Thyroid gland (tissue), 7 donors: ENCODE data around the genes LEKR1 and SMC4.

DNA sequence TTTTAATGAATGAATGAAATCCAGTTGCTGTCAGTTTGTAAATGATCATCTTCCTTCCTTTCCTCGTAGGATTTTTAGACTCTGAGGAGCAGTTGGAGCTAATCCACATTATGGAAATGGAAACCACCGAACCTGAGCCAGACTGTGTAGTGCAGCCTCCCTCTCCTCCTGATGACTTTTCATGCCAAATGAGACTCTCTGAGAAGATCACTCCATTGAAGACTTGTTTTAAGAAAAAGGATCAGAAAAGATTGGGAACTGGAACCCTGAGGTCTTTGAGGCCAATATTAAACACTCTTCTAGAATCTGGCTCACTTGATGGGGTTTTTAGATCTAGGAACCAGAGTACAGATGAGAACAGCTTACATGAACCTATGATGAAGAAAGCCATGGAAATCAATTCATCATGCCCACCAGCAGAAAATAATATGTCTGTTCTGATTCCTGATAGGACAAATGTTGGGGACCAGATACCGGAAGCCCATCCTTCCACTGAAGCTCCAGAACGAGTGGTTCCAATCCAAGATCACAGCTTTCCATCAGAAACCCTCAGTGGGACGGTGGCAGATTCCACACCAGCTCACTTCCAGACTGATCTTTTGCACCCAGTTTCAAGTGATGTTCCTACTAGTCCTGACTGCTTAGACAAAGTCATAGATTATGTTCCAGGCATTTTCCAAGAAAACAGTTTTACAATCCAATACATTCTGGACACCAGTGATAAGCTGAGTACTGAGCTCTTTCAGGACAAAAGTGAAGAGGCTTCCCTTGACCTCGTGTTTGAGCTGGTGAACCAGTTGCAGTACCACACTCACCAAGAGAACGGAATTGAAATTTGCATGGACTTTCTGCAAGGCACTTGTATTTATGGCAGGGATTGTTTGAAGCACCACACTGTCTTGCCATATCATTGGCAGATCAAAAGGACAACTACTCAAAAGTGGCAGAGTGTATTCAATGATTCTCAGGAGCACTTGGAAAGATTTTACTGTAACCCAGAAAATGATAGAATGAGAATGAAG, 3.5 kb downstream of the TIPARP start:
- PRO-cap, 2 experiments = no peak in any of the 2 experiments
- RAMPAGE, long total RNA, 5 experiments = no peak in any of the 5 experiments

- PRO-cap, 2 experiments = peak in 2 of 2 experiments; most common plus-strand start chr3:156826368 (in 2); most common minus-strand start chr3:156826219 (in 1)
- RAMPAGE, long total RNA, 5 experiments = start-site peak on the plus strand in 3 of 5 experiments, at chr3:156826284-156826376 at its widest, 79 to 193 reads per replicate
These were observed at the start of gene LEKR1 for GRCh38 chr3:156825855-156826387. LEKR1 (plus strand) TSS chr3:156826353.

DNA sequence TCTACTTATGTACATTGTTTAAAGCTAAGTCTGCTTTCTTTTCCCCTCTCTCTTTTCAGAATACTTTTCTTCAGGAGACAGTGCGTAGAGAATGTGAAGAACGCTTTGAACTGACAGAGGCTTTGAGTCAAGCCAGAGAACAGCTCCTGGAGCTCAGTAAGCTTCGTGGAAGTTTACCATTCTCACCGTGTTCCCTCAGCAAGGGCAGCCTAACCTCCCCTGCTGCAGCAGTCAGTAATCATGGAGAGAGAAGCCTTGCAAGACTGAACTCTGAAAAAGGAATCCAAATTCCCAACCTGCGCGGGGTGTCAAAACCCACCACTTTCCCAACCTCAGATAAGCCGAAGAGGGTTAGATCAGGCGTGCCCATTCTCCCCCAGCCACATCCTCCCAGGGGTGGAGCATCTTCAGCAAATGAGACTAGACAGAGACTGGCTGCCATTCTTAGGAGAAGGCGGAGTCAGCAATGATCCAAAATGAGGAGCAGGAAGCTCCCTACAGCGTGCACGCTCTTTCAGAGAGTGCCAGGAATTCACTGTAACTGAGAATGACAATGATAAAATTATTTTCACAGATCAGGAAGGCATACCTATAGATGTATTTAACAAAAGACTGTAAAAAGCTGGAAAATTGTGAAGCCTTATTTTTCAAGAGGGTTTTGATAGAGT, 114.5 kb downstream of the CCNL1 start:
- PRO-cap, 2 experiments = no peak in any of the 2 experiments
- RAMPAGE, long total RNA, 5 experiments = no peak in any of the 5 experiments

DNA sequence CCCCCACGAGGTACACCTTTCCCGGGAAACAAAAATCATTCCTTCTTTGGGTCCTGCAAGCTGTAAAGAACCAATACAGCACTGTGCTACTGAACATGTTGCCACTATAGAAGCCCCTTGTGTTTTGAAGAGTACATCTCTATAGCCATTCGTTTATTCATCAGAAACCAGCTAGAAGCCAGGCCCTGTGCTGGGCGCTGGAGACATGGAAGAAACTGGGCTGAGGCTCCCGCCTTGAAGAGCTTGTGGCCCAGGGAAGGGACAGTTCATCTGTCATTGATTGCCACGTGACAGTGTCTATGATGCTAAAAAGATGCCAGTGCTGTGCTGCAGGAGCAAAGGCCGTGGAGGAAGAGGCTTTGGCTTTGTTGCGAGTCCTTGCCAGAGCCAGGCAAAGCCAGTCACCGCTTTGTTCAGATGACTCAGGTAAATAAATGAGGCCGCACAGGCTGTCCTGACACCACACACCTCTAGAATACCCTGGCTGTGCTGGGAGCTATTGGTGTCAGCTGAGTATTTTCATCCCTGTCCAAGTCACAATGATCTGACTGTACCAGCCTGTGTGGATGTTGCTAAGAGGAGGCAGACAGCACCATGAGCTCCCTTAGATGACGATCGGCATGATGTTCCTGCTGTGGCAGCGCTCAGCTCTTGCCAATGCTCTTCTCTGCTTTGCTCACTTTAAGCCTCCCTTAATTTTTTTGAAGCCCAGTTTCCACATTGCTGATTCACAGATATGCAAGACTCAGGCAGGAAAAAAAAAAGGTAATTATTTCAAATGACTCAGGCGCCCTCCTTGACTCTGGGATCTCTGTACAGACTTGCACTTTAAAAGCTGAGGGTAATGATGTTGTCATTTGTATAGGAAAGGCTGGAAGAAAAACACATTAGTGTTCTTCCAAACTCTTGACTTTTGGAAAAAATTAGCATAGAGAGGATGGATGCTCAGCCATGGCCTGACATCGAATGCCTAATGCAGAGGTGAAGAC, 77.5 kb downstream of the CCNL1 start:
- PRO-cap, 2 experiments = no peak in any of the 2 experiments
- RAMPAGE, long total RNA, 5 experiments = no peak in any of the 5 experiments

DNA sequence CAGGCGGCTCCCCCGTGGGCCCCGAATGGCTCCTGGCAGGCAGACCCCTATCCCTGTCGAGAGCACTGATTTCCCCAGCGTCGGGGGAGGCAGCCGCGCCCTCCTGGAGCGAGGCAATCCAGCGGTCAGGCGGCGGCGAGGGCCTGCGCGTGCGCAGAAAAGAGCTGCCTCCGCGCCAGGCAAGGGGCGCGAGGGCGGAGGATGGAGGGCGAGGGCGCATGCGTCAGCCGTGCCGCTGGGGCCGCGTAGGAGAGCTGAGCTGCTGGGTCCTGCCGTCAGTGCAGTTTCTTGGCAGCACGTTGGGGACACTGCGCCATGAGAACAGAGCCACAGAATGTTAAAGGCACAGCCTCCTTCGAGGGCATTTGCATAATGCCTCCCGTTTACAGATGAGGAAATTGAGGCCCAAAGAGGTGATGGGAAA, 70.9 kb downstream of the CCNL1 start:
- PRO-cap, 2 experiments = peak in 2 of 2 experiments; most common plus-strand start position 283 of the sequence (in 2); most common minus-strand start position 134 of the sequence (in 2)
- RAMPAGE, long total RNA, 5 experiments = no peak in any of the 5 experiments

- PRO-cap, 2 experiments = no peak in any of the 2 experiments
- RAMPAGE, long total RNA, 5 experiments = no peak in any of the 5 experiments
These were observed 14.2 kb upstream of the CCNL1 start for GRCh38 chr3:157174099-157174574.

- PRO-cap, 2 experiments = no peak in any of the 2 experiments
- RAMPAGE, long total RNA, 5 experiments = no peak in any of the 5 experiments
These were observed 30.4 kb upstream of the VEPH1 start for GRCh38 chr3:157533431-157534142.

GRCh38 chr3:158336930-158337335, 227.0 kb downstream of the RSRC1 start:
- PRO-cap, 2 experiments = no peak in any of the 2 experiments
- RAMPAGE, long total RNA, 5 experiments = no peak in any of the 5 experiments

- PRO-cap, 2 experiments = no peak in any of the 2 experiments
- RAMPAGE, long total RNA, 5 experiments = no peak in any of the 5 experiments
These were observed 675 bp downstream of the RARRES1 start for GRCh38 chr3:158731593-158731970.

DNA sequence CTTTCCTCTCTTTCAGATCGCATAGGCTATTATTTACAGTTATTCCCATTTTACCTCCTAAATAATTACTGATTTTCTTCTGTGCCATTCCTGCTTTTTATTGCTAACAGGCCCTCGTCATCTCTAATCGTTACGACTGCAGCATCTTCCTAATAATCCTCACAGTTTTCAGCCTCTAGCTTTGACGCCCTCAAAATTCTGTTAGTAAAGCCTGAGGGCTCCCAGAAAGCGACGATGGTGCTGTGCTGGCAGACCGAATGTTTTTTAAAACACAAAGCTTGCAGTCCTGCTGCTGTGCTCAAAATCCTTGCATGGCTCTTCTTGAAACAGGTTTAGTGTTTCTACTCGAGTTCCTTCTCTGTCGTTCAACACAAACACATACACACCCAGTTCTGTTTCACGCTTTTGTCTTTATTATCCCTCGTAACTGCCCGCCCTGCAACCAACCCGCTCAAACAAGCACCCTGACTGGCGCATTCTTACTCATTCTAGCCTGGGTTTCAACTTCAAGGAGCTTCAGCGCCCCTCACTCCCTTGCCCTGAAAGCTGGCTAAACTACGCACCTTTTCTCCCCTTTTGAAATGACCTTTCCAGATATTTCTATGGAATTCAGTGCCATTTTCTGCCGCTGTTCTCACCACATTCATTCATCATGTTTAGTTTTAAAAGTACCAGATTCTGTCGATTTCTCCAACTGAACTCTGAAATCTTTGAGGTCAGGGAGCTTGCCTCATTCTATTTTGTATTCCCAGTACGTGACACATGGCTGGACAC, 800 bp upstream of the MFSD1 start:
- PRO-cap, 2 experiments = peak in 1 of 2 experiments; most common plus-strand start position 486 of the sequence (in 1); most common minus-strand start position 470 of the sequence (in 1)
- RAMPAGE, long total RNA, 5 experiments = no peak in any of the 5 experiments

GRCh38 chr3:158817889-158818443, 16.1 kb downstream of the MFSD1 start:
- PRO-cap, 2 experiments = no peak in any of the 2 experiments
- RAMPAGE, long total RNA, 5 experiments = no peak in any of the 5 experiments

DNA sequence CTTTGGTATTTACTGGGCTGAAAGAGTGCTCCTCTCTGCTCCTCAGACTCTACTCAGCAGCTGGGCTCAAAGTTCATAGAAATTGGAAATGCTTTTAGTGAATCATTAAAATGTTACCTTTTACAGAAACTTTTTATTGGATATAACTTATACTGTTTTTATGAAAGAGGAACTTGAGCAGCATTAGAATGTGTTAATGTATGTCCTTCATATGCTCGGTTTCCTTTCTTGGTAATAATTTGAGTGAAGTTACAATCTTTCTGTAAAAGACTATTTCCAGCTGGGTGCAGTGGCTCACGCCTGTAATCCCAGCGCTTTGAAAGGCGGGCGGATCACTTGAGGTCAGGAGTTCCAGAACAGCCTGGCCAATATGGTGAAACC, 435.1 kb upstream of the C3orf80 start:
- PRO-cap, 2 experiments = no peak in any of the 2 experiments
- RAMPAGE, long total RNA, 5 experiments = no peak in any of the 5 experiments

- PRO-cap, 2 experiments = no peak in any of the 2 experiments
- RAMPAGE, long total RNA, 5 experiments = no peak in any of the 5 experiments
These were observed 403.3 kb upstream of the C3orf80 start for GRCh38 chr3:159821728-159822494.

DNA sequence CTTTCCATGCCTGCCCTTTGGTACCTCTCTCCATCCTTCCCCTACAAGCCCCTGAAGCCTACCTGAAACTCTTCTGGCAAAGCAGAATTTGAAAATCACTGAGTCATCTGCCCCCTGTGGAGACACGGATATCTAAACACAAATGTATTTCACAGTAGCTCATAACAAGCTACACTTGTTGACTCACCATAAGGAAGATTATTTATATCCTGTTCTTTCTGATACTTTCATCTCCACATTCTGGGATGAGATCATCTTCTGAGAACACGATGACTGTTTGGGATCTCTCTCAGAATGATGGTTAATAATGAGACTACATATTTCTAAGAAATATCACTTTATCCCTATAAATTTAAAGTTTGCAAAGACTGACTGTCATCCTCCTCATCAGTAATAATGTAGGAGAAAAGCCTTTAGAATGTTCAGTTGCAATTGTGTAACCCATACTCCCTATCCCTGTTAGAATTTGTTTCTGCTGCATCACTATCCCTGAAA, 352.8 kb upstream of the C3orf80 start:
- PRO-cap, 2 experiments = no peak in any of the 2 experiments
- RAMPAGE, long total RNA, 5 experiments = no peak in any of the 5 experiments

- PRO-cap, 2 experiments = peak in 2 of 2 experiments; most common plus-strand start chr3:159911431 (in 1)
- RAMPAGE, long total RNA, 5 experiments = no peak in any of the 5 experiments
These were observed 313.9 kb upstream of the C3orf80 start for GRCh38 chr3:159911104-159911839.

DNA sequence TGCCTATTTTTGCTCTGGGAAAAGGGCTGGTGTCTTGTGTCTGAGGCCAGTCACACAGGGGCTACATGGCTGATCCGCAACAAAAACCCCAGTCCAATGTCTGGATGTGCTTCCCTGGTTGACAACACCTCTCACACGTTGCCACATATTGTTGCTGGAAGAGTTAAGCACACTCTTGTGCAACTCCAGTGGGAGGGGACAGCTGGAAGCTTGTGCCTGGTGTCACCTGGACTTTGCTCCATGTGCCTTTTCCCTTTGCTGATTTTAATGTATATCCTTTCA, 118.0 kb upstream of the C3orf80 start:
- PRO-cap, 2 experiments = no peak in any of the 2 experiments
- RAMPAGE, long total RNA, 5 experiments = no peak in any of the 5 experiments

DNA sequence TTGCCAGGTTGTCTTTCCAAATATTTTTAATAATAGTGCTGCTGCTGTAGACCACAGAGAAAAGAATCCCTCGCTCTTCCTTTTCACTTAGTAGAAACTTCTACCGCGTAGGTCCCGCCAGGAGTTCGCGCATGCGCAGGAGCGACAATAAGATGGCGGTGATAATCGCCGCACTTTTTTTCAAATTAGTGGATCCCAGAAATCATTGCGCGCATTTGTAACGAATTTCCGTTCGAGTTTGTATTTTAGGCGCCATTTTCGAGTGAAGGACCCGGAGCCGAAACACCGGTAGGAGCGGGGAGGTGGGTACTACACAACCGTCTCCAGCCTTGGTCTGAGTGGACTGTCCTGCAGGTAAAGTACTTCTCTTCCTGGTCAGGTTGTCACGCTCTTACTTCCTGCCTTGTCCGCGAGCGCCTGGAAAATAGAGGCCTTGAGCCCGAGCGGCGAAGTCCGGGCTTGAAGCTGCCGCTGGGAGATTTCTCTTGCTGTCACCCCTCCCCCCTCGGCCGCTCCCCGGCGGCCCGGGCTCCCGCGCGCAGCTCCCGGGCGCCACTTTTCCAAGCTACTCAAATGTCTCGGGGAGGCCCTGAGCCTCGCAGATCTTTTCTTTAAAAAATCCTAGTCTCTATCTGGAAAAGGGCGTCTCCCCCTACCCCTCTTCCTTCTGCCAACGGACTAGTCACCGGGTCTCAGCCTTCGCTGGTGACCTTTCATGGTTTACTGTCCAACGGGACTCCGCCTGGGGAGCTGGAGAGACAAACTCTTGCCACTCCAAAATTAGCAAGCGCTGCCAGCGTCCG, at the start of gene SMC4:
Gene SMC4, plus strand, starts transcription at position 255 of the 803 bp plus-strand sequence.
- PRO-cap, 2 experiments = peak in 2 of 2 experiments; most common plus-strand start position 256 of the sequence (in 2); most common minus-strand start position 133 of the sequence (in 1)
- RAMPAGE, long total RNA, 5 experiments = start-site peak on the minus strand in 2 of 5 experiments, centred at positions 142 to 748 of the sequence, 10 reads per replicate

GRCh38 chr3:160404095-160405268, 5.0 kb downstream of the SMC4 start:
- PRO-cap, 2 experiments = peak in 1 of 2 experiments; most common plus-strand start chr3:160404607 (in 1)
- RAMPAGE, long total RNA, 5 experiments = no peak in any of the 5 experiments

- PRO-cap, 2 experiments = no peak in any of the 2 experiments
- RAMPAGE, long total RNA, 5 experiments = no peak in any of the 5 experiments
These were observed 8.2 kb downstream of the SMC4 start for GRCh38 chr3:160407481-160408123.

DNA sequence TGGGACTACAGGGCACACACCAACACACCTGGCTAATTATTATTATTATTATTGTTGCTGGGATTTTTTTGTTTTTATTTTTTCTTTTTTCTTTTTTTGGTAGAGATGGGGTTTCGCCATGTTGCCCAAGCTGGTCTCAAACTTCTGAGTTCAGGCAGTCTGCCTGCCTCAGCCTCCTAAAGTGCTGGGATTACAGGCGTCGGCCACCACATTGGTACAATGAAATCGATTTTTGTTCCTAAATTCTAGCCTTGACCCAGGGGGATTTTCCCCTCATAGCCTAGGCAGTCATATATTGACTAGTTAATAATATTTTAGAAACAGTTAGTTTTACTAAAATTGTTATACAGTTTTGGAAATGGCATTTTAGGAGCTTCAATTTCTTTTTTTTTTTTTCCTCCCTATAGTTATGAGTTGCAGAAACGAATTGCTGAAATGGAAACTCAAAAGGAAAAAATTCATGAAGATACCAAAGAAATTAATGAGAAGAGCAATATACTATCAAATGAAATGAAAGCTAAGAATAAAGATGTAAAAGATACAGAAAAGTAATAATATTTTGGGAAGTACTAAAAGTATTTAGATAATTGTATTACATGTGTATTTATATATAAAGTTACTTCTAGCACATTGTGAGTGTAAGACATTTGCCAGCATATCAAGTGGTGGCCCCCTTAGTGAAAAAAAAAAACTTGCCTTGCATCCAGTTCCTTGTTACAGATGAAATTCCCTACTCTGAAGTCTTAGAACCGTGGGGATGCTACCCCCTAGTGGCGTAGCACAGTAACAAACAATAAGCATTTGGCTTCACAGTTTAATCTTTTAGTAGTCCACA, 13.8 kb downstream of the SMC4 start:
- PRO-cap, 2 experiments = no peak in any of the 2 experiments
- RAMPAGE, long total RNA, 5 experiments = no peak in any of the 5 experiments